K562 (cell line): ENCODE measurements around the gene SH3GLB2.

DNA sequence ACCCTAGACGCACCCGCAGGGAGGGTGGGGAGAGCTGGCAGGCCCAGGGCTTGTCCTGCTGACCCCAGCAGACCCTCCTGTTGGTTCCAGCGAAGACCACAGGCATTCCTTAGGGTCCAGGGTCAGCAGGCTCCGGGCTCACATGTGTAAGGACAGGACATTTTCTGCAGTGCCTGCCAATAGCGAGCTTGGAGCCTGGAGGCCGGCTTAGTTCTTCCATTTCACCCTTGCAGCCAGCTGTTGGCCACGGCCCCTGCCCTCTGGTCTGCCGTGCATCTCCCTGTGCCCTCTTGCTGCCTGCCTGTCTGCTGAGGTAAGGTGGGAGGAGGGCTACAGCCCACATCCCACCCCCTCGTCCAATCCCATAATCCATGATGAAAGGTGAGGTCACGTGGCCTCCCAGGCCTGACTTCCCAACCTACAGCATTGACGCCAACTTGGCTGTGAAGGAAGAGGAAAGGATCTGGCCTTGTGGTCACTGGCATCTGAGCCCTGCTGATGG, 19.9 kb downstream of the PTGES2 start:
- RAMPAGE, long total RNA: no peak
- RRBS: 89% methylated on average over 3 of the region's 11 CpGs
PRO-cap:
- standard: no peak
- CoPRO, capped RNA only, 2 experiments: no peak in any of the 2 experiments
- CoPRO, capped and uncapped RNA, 2 experiments: no peak in any of the 2 experiments
- CoPRO, uncapped RNA only, 2 experiments: peak in 1 of 2 experiments; most common plus-strand start position 149 of the sequence (in 1); most common minus-strand start position 366 of the sequence (in 1)
CAGE:
- cytosol, long polyA plus RNA: no peak
- long polyA plus RNA: no peak
- nucleolus, long total RNA: no peak
- nucleus, long polyA plus RNA: no peak

GRCh38 chr9:128122682-128123224, 4.8 kb downstream of the PTGES2 start:
- RAMPAGE, long total RNA: no peak
- RRBS: no CpG with 5 or more reads among the region's 28 CpGs
PRO-cap:
- standard: no peak
- CoPRO, capped RNA only, 2 experiments: no peak in any of the 2 experiments
- CoPRO, capped and uncapped RNA, 2 experiments: peak in 1 of 2 experiments; most common minus-strand start chr9:128123036 (in 1)
- CoPRO, uncapped RNA only, 2 experiments: no peak in any of the 2 experiments
CAGE:
- cytosol, long polyA plus RNA: no peak
- long polyA plus RNA: no peak
- nucleolus, long total RNA: no peak
- nucleus, long polyA plus RNA: no peak

DNA sequence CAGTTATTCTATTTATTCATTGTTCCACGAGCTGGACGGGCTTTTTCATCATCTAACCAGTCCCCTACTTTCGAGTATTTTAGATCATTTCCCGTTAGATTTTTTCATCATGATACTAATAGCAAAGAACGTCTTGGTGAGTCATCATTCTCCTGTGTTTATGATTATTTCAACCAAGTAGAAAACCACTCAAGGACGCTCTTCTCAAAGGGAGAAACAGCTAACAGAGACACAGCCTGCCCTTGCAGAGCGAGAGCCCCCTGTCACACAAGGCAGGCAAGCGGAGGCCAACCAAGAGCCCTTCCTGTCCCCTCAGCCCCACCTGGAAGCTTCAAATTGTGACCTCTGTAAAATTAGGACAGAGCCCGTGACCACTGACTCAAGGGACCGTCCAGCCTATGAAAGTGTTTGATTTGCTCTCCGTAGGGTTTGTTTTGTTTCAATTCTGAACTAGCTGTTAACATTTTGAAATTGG, 15.2 kb downstream of the BBLN start:
- RAMPAGE, long total RNA: no peak
- RRBS: no CpG with 5 or more reads among the region's 11 CpGs
PRO-cap:
- standard: no peak
- CoPRO, capped RNA only, 2 experiments: no peak in any of the 2 experiments
- CoPRO, capped and uncapped RNA, 2 experiments: no peak in any of the 2 experiments
- CoPRO, uncapped RNA only, 2 experiments: no peak in any of the 2 experiments
CAGE:
- cytosol, long polyA plus RNA: no peak
- long polyA plus RNA: no peak
- nucleolus, long total RNA: no peak
- nucleus, long polyA plus RNA: no peak

GRCh38 chr9:128204069-128204821, 1.1 kb downstream of the DNM1 start:
- RAMPAGE, long total RNA: no peak
- RRBS: no CpG with 5 or more reads among the region's 36 CpGs
PRO-cap:
- standard: bidirectional peak, plus-strand start at chr9:128204483, minus-strand start at chr9:128204222
- CoPRO, capped RNA only, 2 experiments: peak in 1 of 2 experiments; most common plus-strand start chr9:128204236 (in 1); most common minus-strand start chr9:128204207 (in 1)
- CoPRO, capped and uncapped RNA, 2 experiments: peak in 2 of 2 experiments; most common plus-strand start chr9:128204205 (in 1); most common minus-strand start chr9:128204206 (in 1)
- CoPRO, uncapped RNA only, 2 experiments: no peak in any of the 2 experiments
CAGE:
- cytosol, long polyA plus RNA: no peak
- long polyA plus RNA: no peak
- nucleolus, long total RNA: no peak
- nucleus, long polyA plus RNA: no peak

- RAMPAGE, long total RNA: no peak
- RRBS: no CpG with 5 or more reads among the region's 10 CpGs
PRO-cap:
- standard: no peak
- CoPRO, capped RNA only, 2 experiments: no peak in any of the 2 experiments
- CoPRO, capped and uncapped RNA, 2 experiments: no peak in any of the 2 experiments
- CoPRO, uncapped RNA only, 2 experiments: no peak in any of the 2 experiments
CAGE:
- cytosol, long polyA plus RNA: no peak
- long polyA plus RNA: no peak
- nucleolus, long total RNA: no peak
- nucleus, long polyA plus RNA: no peak
Measured at GRCh38 chr9:128215668-128216482, 12.7 kb downstream of the DNM1 start.

- RAMPAGE, long total RNA: no peak
- RRBS: no CpG with 5 or more reads among the region's 29 CpGs
PRO-cap:
- standard: bidirectional peak, plus-strand start at chr9:128245146, minus-strand start at chr9:128244976
- CoPRO, capped RNA only, 2 experiments: peak in 1 of 2 experiments; most common plus-strand start chr9:128245201 (in 1); most common minus-strand start chr9:128244976 (in 1)
- CoPRO, capped and uncapped RNA, 2 experiments: peak in 1 of 2 experiments; most common plus-strand start chr9:128245190 (in 1); most common minus-strand start chr9:128244976 (in 1)
- CoPRO, uncapped RNA only, 2 experiments: no peak in any of the 2 experiments
CAGE:
- cytosol, long polyA plus RNA: no peak
- long polyA plus RNA: no peak
- nucleolus, long total RNA: no peak
- nucleus, long polyA plus RNA: no peak
Measured at GRCh38 chr9:128244700-128245487, 30.9 kb downstream of the GOLGA2 start.

DNA sequence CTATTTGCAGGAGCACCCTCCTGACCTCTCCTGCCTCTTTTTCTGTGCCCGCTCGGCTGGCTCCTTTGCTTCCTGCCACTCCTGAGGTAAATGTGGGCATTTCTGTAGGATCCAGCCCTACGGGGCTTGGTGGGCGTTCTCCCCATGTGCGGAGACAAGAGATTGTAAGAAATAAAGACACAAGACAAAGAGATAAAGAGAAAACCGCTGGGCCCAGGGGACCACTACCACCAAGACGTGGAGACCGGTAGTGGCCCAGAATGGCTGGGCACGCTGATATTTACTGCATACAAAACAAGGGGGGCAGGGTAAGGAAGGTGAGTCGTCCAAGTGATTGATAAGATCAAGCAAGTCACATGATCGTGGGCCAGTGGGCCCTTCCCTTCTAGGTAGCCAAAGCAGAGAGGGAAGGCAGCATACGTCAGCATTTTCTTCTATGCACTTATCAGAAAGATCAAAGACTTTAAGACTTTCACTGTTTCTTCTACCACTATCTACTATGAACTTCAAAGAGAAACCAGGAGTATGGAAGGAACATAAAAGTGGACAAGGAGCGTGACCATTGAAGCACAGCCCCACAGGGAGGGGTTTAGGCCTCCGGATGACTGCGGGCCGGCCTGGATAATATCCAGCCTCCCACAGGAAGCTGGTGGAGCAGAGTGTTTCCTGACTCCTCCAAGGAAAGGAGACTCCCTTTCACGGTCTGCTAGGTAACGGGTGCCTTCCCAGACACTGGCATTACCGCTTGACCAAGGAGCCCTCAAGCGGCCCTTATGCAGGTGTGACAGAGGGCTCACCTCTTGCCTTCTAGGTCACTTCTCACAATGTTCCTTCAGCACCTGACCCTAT, 3.3 kb downstream of the SWI5 start:
- RAMPAGE, long total RNA: no peak
- RRBS: no CpG with 5 or more reads among the region's 20 CpGs
PRO-cap:
- standard: bidirectional peak, plus-strand start at position 358 of the sequence, minus-strand start at position 296 of the sequence; bidirectional peak, plus-strand start at position 657 of the sequence, minus-strand start at position 625 of the sequence
- CoPRO, capped RNA only, 2 experiments: no peak in any of the 2 experiments
- CoPRO, capped and uncapped RNA, 2 experiments: peak in 1 of 2 experiments; most common plus-strand start position 358 of the sequence (in 1); most common minus-strand start position 285 of the sequence (in 1)
- CoPRO, uncapped RNA only, 2 experiments: peak in 2 of 2 experiments; most common plus-strand start position 445 of the sequence (in 1); most common minus-strand start position 262 of the sequence (in 1)
CAGE:
- cytosol, long polyA plus RNA: no peak
- long polyA plus RNA: no peak
- nucleolus, long total RNA: no peak
- nucleus, long polyA plus RNA: no peak

DNA sequence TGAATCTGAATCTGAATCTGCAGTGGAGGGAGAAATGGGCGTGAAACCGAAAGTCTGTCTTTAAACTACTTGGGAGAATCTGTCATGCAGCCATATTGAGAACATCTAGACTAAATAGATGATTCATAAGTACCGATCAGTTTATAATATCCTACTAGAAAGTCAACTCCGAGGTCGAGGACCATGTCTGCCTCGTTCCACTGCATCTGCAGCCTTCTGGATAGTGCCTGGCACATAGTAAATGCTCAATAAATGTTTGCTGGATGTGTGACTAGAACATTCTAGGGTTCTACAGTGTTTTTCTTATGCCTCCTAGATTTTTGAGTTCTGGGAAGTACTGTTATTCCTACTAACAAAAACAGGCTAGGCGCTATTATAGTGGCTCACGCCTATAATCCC, 668 bp downstream of the COQ4 start:
- RAMPAGE, long total RNA: no peak
- RRBS: no CpG with 5 or more reads among the region's 8 CpGs
PRO-cap:
- standard: no peak
- CoPRO, capped RNA only, 2 experiments: no peak in any of the 2 experiments
- CoPRO, capped and uncapped RNA, 2 experiments: no peak in any of the 2 experiments
- CoPRO, uncapped RNA only, 2 experiments: peak in 2 of 2 experiments; most common plus-strand start position 68 of the sequence (in 1)
CAGE:
- cytosol, long polyA plus RNA: no peak
- long polyA plus RNA: no peak
- nucleolus, long total RNA: no peak
- nucleus, long polyA plus RNA: no peak

DNA sequence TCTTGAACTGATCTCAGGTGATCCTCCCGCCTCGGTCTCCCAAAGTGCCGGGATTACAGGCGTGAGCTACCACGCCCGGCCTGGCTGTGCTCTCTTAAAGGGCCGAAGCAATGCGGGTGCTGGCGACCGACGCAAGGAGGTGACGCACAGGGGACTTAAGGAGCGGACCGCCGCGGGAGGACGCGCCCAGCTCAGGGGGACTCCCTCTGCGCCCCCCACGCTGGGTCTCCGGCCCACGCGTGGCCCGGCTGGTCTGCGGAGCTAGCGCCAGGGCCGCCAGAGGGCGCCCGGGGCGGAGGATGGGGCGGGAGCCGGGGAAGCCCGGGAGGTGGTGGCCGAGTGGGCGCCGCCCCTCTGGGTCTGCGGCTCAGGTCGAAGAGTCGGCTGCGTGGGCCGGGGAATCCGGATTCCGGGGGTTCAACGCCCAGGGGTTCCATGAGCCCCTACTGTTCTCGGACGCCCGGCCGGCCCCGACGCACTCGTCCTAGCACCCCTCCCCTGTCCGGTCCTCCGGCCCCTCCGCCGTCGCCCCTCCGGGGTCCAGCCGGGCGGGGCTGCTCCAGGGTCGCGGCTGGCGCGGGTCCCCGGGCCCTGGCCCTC, 470 bp upstream of the CERCAM start:
- RAMPAGE, long total RNA: no peak
- RRBS: 2% methylated on average over 30 of the region's 64 CpGs
PRO-cap:
- standard: bidirectional peak, plus-strand start at position 378 of the sequence, minus-strand start at position 255 of the sequence
- CoPRO, capped RNA only, 2 experiments: peak in 2 of 2 experiments; most common plus-strand start position 357 of the sequence (in 1); most common minus-strand start position 255 of the sequence (in 2)
- CoPRO, capped and uncapped RNA, 2 experiments: peak in 2 of 2 experiments; most common plus-strand start position 297 of the sequence (in 1); most common minus-strand start position 255 of the sequence (in 2)
- CoPRO, uncapped RNA only, 2 experiments: peak in 1 of 2 experiments; most common plus-strand start position 327 of the sequence (in 1); most common minus-strand start position 257 of the sequence (in 1)
CAGE:
- cytosol, long polyA plus RNA: no peak
- long polyA plus RNA: no peak
- nucleolus, long total RNA: no peak
- nucleus, long polyA plus RNA: no peak

GRCh38 chr9:128428559-128429513, 8.2 kb downstream of the CERCAM start:
- RAMPAGE, long total RNA: no peak
- RRBS: no CpG with 5 or more reads among the region's 23 CpGs
PRO-cap:
- standard: bidirectional peak, plus-strand start at chr9:128428930, minus-strand start at chr9:128428808
- CoPRO, capped RNA only, 2 experiments: peak in 2 of 2 experiments; most common plus-strand start chr9:128428930 (in 2); most common minus-strand start chr9:128428812 (in 2)
- CoPRO, capped and uncapped RNA, 2 experiments: peak in 2 of 2 experiments; most common plus-strand start chr9:128428930 (in 2); most common minus-strand start chr9:128428820 (in 1)
- CoPRO, uncapped RNA only, 2 experiments: no peak in any of the 2 experiments
CAGE:
- cytosol, long polyA plus RNA: start-site peak on the plus strand at chr9:128428805-128428831, 49 and 59 reads in 2 replicates; start-site peak on the plus strand at chr9:128428932-128428960, 73 and 24 reads in 2 replicates
- long polyA plus RNA: no peak
- nucleolus, long total RNA: no peak
- nucleus, long polyA plus RNA: no peak

DNA sequence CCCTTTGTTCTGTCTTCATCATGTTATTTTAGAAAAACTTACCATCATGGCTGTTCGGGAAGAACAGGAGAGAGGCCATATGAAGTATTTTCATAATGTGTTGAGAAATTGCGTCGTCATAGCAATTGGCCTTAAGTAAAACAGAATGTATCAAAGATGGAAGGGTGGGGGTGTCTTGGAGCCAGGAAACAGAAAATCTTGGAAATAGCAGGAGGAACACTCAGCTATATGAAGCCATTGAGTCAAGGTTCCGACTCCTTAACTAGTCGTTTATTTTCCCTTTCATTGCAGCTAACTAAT, 1.3 kb downstream of the SPTAN1 start:
- RAMPAGE, long total RNA: no peak
- RRBS: no CpG with 5 or more reads among the region's 5 CpGs
PRO-cap:
- standard: no peak
- CoPRO, capped RNA only, 2 experiments: no peak in any of the 2 experiments
- CoPRO, capped and uncapped RNA, 2 experiments: no peak in any of the 2 experiments
- CoPRO, uncapped RNA only, 2 experiments: no peak in any of the 2 experiments
CAGE:
- cytosol, long polyA plus RNA: no peak
- long polyA plus RNA: no peak
- nucleolus, long total RNA: no peak
- nucleus, long polyA plus RNA: no peak

GRCh38 chr9:128692534-128693285, 3.7 kb downstream of the SET start:
- RAMPAGE, long total RNA: no peak
- RRBS: no CpG with 5 or more reads among the region's 4 CpGs
PRO-cap:
- standard: no peak
- CoPRO, capped RNA only, 2 experiments: no peak in any of the 2 experiments
- CoPRO, capped and uncapped RNA, 2 experiments: no peak in any of the 2 experiments
- CoPRO, uncapped RNA only, 2 experiments: peak in 2 of 2 experiments; most common plus-strand start chr9:128692887 (in 1); most common minus-strand start chr9:128692675 (in 1)
CAGE:
- cytosol, long polyA plus RNA: start-site peak on the plus strand at chr9:128692675-128692685, 490 and 663 reads in 2 replicates
- long polyA plus RNA: start-site peak on the plus strand at chr9:128692667-128692684, 1,250 and 1,256 reads in 2 replicates
- nucleolus, long total RNA: no peak
- nucleus, long polyA plus RNA: start-site peak on the plus strand at chr9:128692674-128692684, 217 and 235 reads in 2 replicates

DNA sequence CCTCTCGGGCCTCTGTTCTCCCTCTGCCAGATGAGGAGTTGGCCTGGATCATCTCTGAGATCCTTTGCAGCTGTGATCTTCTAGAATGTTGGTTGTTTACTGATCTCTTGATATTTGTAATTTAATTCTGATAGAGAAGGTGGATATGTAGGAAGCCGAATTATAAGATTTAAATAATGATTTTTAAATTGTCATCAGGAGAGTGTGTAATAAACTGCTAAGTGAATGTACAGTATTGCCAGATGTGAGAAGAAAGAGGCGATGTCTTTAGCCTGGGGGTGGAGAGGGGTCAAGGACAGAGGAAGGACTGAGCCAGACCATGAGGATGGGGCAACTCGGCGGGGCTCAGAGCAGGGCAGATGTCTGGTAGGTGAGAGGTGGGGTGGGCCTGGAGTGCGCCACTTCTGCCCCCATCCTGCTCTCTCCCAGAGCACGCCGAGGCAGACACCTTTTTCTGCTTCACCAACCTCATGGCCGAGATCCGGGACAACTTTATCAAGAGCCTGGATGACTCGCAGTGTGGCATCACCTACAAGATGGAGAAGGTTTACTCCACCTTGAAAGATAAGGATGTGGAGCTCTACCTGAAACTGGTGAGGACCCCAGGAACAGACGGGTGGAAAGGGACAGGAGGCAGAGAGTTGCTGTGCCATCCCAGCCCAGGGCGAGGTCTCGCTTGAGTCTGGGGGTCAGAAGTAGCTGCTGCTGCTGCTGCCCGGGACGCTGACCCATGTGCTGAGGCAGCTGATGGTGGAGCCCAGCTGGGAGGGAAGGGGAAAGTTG, 14.6 kb upstream of the ENDOG start:
- RAMPAGE, long total RNA: no peak
- RRBS: no CpG with 5 or more reads among the region's 16 CpGs
PRO-cap:
- standard: no peak
- CoPRO, capped RNA only, 2 experiments: no peak in any of the 2 experiments
- CoPRO, capped and uncapped RNA, 2 experiments: no peak in any of the 2 experiments
- CoPRO, uncapped RNA only, 2 experiments: no peak in any of the 2 experiments
CAGE:
- cytosol, long polyA plus RNA: no peak
- long polyA plus RNA: no peak
- nucleolus, long total RNA: no peak
- nucleus, long polyA plus RNA: no peak

- RAMPAGE, long total RNA: no peak
- RRBS: no CpG with 5 or more reads among the region's 10 CpGs
PRO-cap:
- standard: no peak
- CoPRO, capped RNA only, 2 experiments: no peak in any of the 2 experiments
- CoPRO, capped and uncapped RNA, 2 experiments: no peak in any of the 2 experiments
- CoPRO, uncapped RNA only, 2 experiments: no peak in any of the 2 experiments
CAGE:
- cytosol, long polyA plus RNA: no peak
- long polyA plus RNA: no peak
- nucleolus, long total RNA: no peak
- nucleus, long polyA plus RNA: no peak
Measured at GRCh38 chr9:128809081-128809521, 9.2 kb upstream of the ENDOG start.

DNA sequence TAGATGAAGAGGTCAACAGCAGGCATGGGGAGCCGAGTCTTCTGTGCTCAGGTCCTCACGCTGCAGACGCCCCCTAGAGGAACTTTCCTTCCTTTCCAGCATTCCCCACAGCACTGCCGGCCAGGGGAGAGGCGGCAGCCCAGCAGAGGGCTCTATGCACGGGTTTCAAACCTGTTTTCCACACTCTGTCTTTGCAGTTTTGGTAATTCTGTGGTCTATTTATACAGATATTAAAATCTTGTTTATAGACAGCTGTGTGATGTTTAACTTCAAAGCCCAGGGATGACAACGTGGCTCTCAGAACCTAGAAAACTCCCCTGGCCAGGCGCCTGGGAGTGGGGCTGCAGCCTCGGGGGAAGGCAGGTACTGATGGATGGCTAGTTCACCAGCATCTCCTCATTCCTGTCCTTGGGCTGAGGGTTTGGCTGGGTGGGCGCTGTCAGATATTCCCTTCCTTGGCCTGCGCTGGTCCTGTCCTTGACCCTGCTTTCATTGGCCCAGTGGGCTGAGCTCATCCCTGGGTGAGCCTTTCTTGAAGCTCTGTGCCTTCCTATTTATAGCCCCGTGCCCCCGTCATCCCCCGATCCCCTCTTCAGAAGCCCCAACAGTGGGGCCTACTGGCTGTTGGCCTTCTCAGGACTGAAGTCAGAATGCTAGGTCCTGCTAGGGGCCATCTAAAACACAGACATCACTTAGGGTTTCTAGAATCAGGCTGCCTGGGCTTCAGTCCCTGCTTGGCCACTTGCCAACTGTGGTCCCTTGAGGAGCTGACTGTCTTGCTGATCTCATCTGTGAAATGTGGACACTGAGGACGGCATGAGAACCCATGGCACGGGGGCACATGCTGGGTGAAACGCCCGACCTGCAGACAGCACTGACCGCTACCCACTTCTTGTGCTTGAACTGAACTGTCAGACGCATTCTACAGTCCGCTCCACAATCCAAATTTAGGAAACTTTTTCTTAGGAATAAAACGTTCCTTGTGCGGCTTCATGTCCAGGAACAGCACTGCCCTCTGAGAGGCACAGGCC, 21.0 kb downstream of the SH3GLB2 start:
- RAMPAGE, long total RNA: no peak
- RRBS: no CpG with 5 or more reads among the region's 23 CpGs
PRO-cap:
- standard: unidirectional peak, minus-strand start at position 190 of the sequence
- CoPRO, capped RNA only, 2 experiments: no peak in any of the 2 experiments
- CoPRO, capped and uncapped RNA, 2 experiments: peak in 1 of 2 experiments; most common plus-strand start position 321 of the sequence (in 1); most common minus-strand start position 201 of the sequence (in 1)
- CoPRO, uncapped RNA only, 2 experiments: peak in 2 of 2 experiments; most common plus-strand start position 222 of the sequence (in 1); most common minus-strand start position 221 of the sequence (in 1)
CAGE:
- cytosol, long polyA plus RNA: no peak
- long polyA plus RNA: no peak
- nucleolus, long total RNA: no peak
- nucleus, long polyA plus RNA: no peak

DNA sequence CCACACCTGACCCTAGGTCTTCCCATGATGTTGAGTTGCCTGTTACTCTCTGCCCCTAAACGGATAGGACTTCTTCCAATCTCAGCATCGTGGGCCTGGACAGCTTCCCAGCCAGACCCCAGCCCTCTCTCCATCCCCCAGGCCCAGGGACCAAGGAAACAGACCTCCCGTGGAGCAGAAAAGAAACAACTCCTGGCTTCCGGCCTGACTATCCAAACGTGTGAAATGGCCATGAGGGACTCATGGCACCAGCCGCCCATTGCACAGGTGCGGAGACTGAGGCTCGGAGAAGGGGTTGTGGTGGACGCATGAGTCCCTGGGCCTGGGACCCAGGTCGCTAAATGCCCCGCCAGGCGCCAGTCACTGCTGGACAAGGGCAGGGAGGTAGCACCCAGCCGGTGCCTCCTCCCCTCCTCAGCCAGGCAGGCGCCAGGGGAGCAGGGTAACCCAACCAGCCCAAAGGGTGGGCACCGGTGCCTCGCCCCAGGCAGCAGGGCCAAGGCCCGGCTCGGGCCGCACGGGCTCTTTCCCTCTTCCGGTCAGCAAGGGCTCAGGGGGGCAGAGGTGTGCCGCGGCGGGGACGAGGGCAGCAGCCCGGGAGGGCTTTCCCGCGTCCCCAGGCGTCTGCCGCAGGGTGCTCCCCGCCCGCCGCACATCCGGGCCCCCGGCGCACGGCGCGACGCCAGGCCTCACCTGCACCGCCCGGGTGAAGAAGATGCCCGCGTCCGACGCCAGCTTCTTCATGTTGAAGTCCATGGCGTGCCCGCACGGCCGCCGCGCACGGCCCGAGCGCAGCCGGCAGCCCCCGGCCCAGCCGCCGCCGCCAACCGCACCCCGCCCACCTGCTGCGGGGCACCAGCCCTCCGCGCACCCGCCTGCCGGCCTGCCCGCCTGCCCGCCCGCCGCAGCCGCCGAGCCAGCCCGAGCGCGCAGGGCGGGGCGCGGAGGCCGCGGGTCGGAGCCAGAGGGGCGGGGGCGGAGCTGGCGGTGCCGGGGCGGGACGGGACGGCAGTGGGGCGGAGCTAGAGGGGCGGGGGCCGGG, at the start of gene SH3GLB2:
Gene SH3GLB2, minus strand, starts transcription at position 933 of the 1,042 bp plus-strand sequence.
- RAMPAGE, long total RNA: no peak
- RRBS: 2% methylated on average over 56 of the region's 92 CpGs
PRO-cap:
- standard: bidirectional peak, plus-strand start at position 561 of the sequence, minus-strand start at position 537 of the sequence; bidirectional peak, plus-strand start outside the sequence, minus-strand start at position 910 of the sequence
- CoPRO, capped RNA only, 2 experiments: peak in 2 of 2 experiments; most common minus-strand start position 910 of the sequence (in 1)
- CoPRO, capped and uncapped RNA, 2 experiments: peak in 2 of 2 experiments; most common minus-strand start position 893 of the sequence (in 1)
- CoPRO, uncapped RNA only, 2 experiments: no peak in any of the 2 experiments
CAGE:
- cytosol, long polyA plus RNA: start-site peak on the minus strand centred at position 900 of the sequence, 105 bp wide, 85 and 34 reads in 2 replicates
- long polyA plus RNA: no peak
- nucleolus, long total RNA: no peak
- nucleus, long polyA plus RNA: no peak

DNA sequence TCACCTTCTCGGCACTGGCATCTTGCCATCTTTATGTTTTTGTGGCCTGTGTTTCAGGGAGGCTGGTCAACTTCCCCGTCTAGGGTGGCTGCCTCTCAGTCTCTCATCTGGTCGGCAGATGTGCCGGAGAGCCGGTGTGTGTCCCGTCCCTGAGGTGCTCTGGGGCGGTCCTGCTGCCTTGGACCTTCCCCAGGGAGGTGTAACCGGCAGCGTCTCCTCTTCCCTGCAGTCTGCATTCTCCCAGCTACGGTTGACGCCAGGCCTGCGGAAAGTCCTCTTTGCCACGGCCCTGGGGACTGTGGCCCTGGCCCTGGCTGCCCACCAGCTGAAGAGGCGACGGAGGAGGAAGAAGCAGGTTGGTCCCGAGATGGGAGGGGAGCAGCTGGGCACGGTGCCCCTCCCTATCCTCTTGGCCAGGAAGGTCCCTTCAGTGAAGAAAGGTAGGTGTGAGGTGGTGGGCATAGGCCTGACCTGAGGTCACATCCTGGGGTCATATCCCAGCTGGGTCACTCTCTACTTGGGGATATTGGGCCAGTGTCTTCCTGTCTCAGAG, 5.7 kb downstream of the MIGA2 start:
- RAMPAGE, long total RNA: no peak
- RRBS: 95% methylated on average over 4 of the region's 17 CpGs
PRO-cap:
- standard: no peak
- CoPRO, capped RNA only, 2 experiments: no peak in any of the 2 experiments
- CoPRO, capped and uncapped RNA, 2 experiments: no peak in any of the 2 experiments
- CoPRO, uncapped RNA only, 2 experiments: no peak in any of the 2 experiments
CAGE:
- cytosol, long polyA plus RNA: no peak
- long polyA plus RNA: no peak
- nucleolus, long total RNA: no peak
- nucleus, long polyA plus RNA: no peak